ENCODE data around the genes KAT2B and UBE2E1.

DNA sequence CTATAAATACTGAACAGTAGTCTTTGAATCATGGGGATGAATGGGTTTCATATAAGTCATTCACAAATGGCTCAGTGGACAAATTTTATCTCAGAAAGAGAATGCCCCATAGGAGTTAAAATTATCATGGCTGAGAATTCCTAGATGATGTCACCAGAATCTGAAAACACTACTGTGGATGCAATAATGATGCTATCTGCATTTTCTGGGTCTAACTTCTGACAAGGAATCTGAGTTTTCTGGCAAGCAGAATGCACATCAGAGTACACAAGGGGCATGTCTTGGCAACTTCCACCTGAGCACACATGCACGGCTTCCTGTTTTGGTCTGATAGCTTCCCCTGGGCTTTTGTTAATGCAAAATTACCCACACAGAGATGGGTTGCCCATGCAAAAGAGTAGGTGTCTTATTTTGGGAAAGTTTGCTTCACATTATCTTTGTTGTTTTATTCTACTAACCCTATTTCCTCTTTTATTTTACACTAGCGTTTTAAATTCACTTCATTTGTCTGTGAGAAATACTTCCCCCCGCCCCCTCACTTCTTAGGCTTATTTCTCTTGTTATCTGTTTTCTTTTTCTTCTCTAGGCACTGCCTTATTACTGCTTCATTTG, 74.1 kb upstream of the SATB1 start:
- PRO-cap, result no peak

DNA sequence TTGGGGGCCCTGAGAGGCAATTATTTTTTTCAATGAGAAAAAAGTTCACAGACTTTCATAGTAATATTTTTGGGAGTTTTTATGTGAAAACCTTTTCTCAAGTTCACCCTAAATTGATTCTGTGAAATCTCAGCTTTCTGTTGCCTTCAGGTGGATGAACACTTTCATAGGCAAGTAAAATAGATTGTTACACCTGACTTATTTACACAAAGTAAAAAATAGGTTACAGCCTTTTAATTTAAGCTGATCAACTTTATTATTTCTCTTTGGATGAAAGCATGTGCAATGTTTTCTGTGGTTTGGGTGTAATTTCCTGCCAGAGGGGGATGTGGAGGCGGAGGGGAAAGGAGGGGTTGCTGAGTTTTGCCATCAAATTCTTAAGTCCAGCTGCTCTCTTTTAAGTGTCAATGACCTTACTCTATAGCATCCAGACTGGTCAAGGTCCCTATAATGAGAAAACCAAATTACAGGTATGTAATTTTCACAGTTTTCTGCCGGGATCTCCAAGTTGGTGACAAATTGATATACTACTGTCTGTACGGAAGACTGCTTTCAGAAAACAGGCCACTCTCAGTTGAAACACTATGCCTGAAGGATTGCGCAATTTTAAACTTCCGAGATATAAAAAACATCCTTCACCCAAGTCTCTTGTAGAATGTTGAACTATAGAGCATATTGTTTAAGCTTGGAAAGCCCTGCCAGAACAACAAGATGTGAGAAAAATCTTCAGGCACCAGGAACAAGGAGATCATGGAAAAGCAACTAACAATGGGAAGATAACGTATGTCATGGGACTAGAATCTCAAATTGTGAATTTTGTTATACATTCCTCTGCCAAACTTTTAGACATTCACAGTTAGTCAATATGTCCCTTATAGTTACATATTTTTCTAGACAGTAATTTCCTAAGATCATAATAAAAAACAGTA, 300.5 kb upstream of the SATB1 start:
- PRO-cap, result no peak

- PRO-cap, result no peak
Measured at GRCh38 chr3:19342453-19342867, 194.2 kb downstream of the KCNH8 start.

GRCh38 chr3:20039588-20040565, at the start of gene KAT2B:
KAT2B (plus strand) TSS chr3:20040446.
- PRO-cap, result bidirectional peak, plus-strand start at chr3:20039786, minus-strand start at chr3:20039785; bidirectional peak, plus-strand start at chr3:20040034, minus-strand start at chr3:20039932; bidirectional peak, plus-strand start at chr3:20040296, minus-strand start at chr3:20040128; bidirectional peak, plus-strand start at chr3:20040403, minus-strand start at chr3:20040452

DNA sequence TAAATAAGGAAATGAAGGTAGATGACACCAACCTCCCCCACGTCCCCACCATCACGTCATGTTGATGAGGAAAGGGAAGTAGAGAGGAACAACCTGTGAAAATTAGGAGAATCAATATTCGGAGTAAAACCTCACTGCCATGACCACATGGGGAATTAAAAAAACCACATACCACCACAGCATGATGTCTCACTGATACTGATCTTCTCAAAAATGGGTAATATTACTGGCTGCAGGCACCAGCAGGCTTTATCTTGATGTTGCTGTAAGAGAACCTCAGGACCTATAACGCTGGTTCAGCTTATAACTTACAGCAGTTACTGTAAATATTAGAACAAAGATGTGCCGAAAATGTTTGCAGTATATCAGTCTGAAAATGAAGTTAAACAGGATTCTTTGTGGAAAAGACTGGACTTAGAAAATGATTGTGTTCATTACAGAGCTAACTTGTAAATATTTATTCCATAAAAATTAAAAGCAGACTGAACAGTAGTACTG, 64.1 kb downstream of the KAT2B start:
- PRO-cap, result no peak

DNA sequence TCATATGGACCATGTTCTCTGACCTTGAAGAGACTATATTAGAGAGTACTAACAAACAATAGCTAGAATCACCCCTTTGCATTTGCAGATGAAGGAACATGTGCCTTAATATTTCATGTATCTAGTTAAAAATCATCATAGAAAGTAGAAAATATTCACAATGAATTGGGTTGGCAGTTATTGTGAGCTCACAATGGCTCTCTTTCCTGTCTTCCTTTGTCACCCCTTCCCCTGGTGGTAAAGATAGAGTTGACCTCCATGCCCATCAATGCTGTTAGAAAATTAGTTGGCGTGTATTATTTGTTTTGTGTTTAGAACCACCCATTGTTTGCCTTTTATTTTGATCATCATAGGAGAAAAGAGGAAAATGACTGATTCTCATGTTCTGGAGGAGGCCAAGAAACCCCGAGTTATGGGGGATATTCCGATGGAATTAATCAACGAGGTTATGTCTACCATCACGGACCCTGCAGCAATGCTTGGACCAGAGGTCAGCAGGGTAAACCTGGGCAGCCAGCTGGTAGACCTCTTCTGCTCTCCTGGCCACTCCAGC, 63.6 kb downstream of the SGO1 start:
- PRO-cap, result no peak

- PRO-cap, result bidirectional peak, plus-strand start at chr3:23806049, minus-strand start at chr3:23805965
Measured at GRCh38 chr3:23805242-23806417, at the start of gene UBE2E1. UBE2E1 (plus strand) TSS chr3:23805955.

DNA sequence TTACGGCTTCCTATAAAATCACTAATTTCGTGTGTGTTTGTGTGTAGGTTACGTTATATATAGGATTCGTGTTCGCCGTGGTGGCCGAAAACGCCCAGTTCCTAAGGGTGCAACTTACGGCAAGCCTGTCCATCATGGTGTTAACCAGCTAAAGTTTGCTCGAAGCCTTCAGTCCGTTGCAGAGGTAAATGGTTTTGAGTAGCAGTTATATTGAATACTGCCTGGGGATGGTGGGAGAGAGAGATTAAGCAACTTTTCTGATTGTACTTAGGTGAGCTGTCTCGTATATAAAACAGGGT, 1.4 kb downstream of the RPL15 start:
- PRO-cap, result no peak

- PRO-cap, result no peak
Measured at GRCh38 chr3:23945498-23945716, 321 bp downstream of the NR1D2 start.

- PRO-cap, result no peak
Measured at GRCh38 chr3:23964769-23965253, 19.7 kb downstream of the NR1D2 start.

- PRO-cap, result unidirectional peak, minus-strand start at chr3:23982094
Measured at GRCh38 chr3:23981886-23982257, 36.8 kb downstream of the NR1D2 start.

DNA sequence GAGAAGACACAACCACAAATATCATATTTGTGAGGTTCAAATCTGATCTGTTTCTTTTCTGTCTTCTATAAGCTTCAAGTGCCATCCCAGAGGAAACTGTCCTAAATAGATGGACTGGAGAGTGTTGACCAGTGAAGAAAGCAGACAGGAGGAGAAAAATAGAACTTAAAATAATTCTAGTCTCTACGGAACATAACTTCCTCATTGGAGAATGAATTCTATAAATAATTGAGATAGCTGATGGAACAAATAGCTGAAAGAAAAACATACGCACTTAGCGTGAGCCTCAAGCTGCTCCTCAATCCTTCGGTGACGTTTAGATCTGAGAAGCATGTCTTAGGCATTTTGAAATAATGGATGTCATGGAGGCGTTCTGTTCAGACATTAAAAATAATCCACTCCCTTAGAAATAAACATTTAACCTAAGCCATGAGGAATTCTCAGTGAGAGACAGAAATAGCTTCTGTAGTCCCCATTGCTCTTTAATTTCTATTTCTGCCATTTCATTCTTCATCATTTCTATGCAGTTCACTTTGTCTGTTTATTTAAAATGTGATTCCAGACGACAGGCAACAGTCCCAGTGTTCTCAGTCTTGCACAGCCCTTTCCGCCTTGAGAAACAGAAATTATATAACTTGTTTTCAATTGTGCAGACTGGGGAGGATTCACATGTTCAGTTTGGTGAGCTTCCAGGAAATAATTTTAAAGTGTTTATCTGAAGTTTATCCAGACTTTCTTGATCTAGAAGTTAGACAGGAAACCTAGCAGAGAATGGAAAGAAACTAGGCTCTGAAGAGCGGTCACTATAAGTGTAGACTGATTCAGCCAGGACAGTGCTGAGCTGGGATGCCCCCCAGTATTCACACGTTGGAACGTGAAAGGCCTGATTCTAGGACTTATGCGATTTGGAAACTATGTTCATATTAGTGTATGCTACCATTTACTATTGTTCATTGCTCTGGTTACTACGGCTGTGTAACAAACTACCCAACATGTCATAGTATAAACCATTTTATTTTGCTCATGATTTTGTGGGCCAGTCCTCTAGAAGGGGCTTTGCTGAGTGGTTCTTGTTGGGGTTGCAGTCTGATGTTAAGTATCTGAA, 97.5 kb downstream of the NR1D2 start:
- PRO-cap, result no peak

GRCh38 chr3:24220726-24221366, 273.8 kb downstream of the THRB start:
- PRO-cap, result no peak

GRCh38 chr3:24286394-24286595, 208.4 kb downstream of the THRB start:
- PRO-cap, result no peak

DNA sequence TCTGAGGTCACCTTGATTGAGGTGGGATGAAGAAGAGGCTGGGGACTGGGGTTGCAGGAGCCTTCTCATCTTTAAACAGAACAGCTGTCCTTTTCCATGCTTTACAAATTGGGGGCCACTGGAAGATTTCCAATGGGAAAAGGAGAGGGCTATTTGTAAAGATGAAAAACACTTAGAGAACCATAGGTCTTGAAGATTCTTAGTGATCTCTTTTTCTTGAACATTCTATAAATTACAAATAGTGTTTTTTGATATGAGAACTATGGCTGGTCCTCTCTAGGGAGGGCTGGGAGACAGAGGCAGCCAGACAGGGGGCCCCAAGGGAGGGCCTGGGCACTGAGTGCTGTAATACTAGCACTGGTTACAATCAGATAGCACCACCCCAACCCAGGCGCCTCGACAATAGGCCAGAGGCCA, 158.7 kb downstream of the THRB start:
- PRO-cap, result no peak

GRCh38 chr3:24340189-24340702, 154.4 kb downstream of the THRB start:
- PRO-cap, result no peak

GRCh38 chr3:24373085-24373812, 121.4 kb downstream of the THRB start:
- PRO-cap, result no peak

- PRO-cap, result no peak
Measured at GRCh38 chr3:24478358-24479055, 16.1 kb downstream of the THRB start.

DNA sequence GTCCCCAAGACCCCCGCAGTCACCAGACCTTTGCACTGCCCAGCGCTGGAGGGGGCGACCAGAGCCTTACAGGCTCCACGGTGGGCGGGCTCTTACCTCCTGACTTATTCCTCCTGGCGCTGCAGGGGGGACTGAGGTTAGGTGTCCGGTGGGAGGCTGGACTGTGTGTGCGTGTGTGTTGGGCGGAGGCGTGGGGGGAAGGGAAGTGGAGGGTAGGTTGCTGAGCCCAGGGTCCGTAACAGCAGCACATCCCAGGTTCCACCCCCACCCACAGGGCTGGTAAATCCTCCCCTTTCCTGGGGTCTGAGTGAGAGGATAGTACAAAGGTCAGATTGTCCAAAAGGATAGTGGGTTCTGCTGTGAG, 27.6 kb upstream of the THRB start:
- PRO-cap, result no peak

GRCh38 chr3:25385627-25386320, 42.3 kb upstream of the RARB start:
- PRO-cap, result no peak

Measured in colonic mucosa (tissue), 1 donor.